ENCODE measurements around the genes CERS4, MARCHF2 and OR1M1.

DNA sequence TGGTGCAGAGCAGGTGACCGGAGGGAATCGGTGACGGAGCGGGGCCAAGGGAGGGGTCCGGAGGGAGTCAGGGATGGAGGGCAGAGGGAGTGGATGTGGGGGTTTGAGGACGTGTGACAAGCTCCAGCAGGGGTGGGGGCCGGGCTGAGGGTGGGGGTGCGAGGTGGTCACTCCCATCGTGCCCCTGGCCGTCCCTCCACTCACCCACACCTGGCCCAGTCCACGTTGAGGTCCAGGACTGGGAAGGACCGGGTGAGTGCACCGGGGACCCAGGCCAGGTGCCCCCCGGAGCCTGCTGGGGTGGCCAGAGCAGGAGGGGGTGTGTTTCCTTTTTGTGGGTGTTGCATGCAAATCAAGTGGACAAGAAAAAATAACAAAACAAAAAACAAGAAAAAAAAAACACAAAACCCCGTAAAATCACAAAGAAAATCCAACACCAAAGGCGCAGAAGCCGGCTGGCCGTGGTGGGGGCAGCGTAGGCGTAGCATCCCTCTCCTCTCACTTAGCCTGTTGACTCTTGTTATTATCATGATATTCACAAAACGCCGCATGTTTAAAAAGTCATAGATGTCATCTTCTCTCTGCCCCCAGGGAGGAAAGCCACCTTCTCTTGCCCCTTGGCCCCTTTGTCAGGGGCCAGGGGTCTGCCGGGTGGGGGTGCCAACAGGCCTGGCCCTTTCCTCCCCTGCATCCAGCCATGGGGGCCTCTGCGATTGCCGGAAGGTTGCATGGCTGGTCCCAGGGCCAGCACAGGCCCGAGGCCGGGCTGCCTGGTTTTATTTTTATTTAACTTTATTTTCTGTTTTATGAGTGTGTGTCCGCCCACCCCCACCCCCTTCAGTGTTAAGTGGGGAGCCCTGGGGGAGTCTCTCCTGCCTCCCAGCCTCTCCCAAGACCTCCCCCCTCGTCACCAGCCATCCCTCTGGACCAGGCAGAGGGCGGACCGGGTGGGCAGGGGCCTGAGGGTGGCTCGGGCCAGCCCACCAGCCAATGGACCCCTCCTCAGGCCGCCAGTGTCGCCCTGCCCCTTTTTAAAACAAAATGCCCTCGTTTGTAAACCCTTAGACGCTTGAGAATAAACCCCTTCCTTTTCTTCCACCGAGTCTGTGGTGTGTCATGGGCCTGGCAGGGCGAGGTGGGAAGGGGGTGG lies 874 bp upstream of the TGFBR3L start:
- PRO-cap, result no peak

DNA sequence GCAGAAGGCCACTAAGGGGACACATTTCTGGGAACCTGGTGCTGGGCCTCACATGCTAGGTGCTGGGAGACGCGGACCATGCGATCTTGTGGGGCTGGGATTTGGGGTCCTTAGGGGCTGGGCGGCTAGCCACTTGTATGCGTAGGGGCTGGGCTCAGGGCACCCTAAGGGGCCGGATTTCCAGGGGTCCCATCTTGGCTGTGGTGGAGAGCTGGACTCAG lies 2.4 kb downstream of the TGFBR3L start:
- PRO-cap, result no peak

- PRO-cap, result no peak
Measured at GRCh38 chr19:7934793-7935417, 8.6 kb downstream of the TIMM44 start.

GRCh38 chr19:7965456-7965887 lies 22.0 kb upstream of the TIMM44 start:
- PRO-cap, result no peak

GRCh38 chr19:8001570-8002822 lies 3.4 kb downstream of the ELAVL1 start:
- PRO-cap, result no peak

GRCh38 chr19:8033169-8033745 lies 19.3 kb upstream of the CCL25 start:
- PRO-cap, result no peak

- PRO-cap, result bidirectional peak, plus-strand start at chr19:8209376, minus-strand start at chr19:8209209; bidirectional peak, plus-strand start at chr19:8209637, minus-strand start at chr19:8209516; bidirectional peak, plus-strand start at chr19:8209821, minus-strand start at chr19:8209732; unidirectional peak, minus-strand start at chr19:8209867; unidirectional peak, minus-strand start at chr19:8210094
Measured at GRCh38 chr19:8209253-8210476, at the start of gene CERS4. CERS4 (plus strand) TSS chr19:8209370.

DNA sequence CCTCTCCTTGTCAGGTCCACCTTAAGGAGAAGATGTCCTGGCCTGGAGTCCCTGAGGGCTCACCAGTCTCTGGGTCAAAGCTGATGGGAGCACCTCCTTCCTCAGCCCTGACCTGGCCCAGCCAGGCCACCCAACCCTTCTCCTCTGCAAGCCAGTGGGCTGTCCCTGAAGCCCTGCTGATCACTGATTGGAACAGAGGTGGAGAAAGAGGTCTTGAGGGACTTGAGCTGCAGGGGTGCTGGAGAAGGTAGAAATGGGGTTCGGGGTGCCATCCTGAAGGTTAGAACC lies 2.4 kb downstream of the ANGPTL4 start:
- PRO-cap, result no peak

GRCh38 chr19:8379375-8379790 lies 10.8 kb upstream of the RAB11B start:
- PRO-cap, result no peak

DNA sequence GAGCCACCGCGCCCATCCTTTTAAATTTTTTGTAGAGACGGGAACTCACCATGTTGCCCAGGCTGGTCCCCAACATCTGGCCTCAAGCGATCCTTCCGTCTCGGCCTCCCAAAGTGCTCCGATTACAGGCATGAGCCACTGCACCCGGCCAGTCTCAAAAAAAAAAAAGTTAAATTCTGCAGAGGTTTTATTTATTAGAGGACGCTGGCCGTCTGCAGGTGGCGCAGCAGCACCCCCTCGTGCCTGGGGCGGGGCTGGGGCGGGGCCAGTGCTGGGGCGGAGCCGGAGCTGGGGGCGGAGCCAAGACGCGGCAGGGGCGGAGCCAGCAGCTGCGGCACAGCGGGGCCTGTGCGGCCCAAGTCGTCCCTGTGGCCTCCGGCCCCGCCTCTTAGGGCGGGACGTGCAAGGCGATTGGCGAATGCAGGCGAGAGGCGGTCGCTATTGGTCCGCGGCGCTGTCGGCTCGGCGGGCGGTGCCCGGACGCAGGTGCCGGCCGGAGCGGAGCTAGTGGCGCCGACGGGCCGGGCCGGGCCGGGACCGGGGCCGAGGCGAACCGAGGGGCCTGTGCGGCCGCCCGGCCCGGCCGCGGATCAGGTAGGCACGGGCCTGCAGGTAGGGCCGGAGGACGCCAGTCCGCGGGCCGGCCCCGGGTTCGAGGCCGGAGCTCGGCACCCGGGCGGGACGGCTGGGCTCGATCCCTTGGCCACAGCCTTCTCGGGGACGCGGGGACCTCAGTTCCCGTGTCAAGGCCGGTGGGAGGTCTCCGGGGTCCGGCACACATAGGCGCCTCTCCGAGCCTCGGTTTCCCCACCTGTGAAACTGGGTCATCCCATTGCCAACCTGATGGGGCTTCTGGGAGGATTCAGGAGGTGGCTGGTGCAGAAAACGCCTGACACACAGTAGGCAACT lies at the start of gene MARCHF2:
Gene MARCHF2 (plus strand): TSS at position 479 of the 909 bp plus-strand sequence.
- PRO-cap, result bidirectional peak, plus-strand start at position 507 of the sequence, minus-strand start at position 167 of the sequence

DNA sequence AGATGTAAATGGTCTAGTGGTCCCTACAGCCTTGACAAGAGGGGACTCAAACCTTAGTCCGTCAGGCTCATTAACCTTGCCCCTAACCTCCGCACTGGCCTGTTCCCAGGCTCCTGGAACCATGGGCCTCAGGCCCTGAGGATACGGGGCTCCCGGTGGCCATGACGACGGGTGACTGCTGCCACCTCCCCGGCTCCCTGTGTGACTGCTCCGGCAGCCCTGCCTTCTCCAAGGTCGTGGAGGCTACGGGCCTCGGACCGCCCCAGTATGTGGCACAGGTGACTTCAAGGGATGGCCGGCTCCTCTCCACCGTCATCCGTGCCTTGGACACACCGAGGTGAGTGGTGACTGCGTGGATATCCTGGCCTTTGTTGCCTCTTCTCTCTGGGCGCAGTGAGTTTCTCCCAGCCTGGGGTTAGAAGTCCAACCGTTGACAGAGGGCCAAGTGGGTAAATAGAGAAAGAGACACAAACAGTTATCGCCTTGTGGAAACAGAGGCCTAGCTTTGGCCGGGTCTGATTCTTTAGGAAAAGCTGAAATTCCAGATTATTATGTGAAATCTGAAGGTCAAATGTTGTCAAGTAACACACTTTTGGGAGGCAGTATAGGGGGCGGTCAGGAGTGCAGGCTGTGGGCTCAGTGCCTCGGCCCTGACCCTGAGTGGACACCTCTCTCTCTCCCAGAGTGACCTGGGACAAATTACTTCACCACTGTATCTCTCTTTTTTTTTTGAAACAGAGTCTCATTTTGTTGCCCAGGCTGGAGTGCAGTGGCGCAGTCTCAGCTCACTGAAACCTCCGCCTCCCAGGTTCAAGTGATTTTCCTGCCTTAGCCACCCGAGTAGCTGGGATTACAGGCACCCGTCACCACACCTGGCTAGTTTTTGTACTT lies 8.8 kb downstream of the MARCHF2 start:
- PRO-cap, result no peak

- PRO-cap, result no peak
Measured at GRCh38 chr19:8469405-8469676, 24.6 kb downstream of the HNRNPM start.

GRCh38 chr19:8511723-8512561 lies 2.0 kb downstream of the ZNF414 start:
- PRO-cap, result no peak

GRCh38 chr19:8567519-8568240 lies 9.6 kb downstream of the MYO1F start:
- PRO-cap, result no peak

- PRO-cap, result bidirectional peak, plus-strand start at chr19:8571154, minus-strand start at chr19:8571019
Measured at GRCh38 chr19:8570762-8571298, 6.4 kb downstream of the MYO1F start.

DNA sequence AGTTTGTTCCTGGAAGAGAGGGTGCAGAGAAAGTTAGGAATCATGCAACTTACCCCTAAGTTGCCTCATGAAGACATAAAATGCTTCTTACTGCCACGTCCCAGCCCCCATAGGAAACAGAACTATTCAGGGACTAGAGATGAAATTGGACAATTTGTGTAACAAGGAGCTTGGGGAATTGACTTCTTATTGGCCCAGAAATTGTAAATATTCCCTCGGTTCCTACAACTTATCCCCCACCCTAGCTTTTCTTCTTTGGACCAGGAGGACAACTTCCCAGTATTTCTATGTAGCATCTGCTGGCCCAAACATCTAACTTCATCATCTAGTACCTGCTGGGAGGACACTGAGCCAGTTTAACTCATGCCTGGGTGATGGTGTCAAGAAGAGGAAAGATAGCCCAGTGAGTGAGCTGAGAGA lies at the start of gene OR1M1:
Gene OR1M1 (plus strand): TSS at position 307 of the 420 bp plus-strand sequence.
- PRO-cap, result no peak

DNA sequence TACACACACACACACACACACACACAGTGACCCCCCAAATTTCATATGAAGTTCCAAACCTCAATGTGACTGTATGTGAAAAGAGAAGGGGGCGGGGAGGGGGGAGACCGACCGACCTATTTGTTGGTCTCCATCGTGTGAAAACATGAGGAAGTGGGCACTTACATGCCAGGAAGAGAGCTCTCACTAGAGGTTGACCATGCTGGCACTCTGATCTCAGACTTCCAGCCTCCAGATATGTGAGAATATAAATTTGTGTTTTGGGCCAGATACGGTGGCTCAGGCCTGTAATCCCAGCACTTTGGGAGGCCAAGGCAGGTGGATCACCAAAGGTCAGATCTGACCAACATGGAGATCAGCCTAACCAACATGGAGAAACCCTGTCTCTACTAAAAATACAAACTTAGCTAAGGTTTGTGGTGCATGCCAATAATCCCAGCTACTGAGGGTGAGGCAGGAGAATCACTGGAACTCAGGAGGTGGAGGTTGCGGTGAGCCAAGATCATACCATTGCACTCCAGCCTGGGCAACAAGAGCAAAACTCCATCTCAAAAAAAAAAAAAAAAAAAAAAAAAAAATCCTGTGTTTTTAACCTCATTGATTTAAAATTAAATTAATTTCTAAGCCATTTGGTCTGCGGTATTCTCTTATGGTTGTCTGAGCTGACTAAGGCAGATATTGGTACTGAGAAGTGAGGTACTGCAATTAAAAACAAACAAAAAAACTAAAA lies 24.3 kb downstream of the ZNF562 start:
- PRO-cap, result no peak

DNA sequence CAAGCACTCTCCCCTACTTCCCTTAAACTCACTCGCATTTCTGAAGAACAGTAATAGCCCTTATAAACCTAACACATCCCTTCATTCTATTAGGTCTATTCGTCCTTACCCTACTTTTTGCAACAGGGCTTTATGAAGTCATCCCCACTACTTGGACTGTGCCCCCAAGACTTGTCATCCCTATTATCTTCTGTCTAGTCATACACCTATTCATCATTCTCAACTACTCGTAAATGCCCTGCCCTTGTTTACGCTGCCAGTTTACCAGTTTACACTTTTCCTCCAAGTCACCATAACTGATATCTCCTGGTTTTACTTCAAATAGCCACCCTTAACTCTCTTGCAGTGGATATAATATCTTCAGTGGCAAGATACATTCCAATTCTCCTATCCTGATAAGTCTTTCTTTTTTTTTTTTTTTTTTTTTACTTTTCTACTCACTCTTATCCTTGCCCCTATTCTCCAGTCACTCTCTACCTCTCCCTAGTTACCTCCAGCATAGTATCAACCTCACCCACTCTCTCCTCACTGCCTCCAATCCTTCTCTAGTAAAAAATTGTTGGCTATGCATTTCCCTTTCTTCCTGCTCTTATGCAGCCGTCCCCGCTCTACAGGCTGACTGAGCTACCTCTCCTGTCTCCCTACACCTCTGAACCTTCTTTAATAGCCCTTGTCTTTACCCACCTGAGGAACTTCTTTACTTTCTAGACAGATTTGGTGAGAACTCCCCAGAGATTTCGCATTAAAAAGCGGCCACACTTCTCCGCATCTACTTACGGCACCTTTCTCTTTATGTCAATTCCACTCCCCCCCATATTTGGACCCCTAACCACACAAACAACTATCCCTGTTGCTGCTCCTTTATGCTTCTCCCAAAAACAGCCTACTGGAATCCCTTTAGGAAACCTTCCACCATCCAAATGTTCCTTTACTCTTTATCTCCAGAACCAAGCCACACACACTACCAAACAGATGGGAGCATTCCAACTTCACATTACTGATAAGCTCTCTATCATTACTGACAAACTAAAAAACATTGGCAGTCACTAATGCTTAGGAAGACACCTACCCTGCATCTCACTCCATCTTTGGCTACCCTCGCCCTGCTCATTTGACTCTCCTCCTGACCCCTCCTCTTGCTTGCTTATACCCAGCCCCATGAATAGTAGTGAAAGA lies 19.0 kb downstream of the ZNF846 start:
- PRO-cap, result no peak

DNA sequence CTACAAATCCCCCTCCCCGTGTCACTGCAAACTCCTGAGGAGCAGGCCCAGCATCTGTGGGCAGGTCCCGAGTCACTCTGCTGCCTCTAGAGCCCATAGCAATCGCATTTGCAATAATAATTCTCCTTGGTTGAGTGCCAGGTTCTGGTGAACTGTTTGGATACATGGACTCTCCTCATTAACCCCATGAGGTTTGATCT lies 910 bp downstream of the PIN1 start:
- PRO-cap, result no peak

DNA sequence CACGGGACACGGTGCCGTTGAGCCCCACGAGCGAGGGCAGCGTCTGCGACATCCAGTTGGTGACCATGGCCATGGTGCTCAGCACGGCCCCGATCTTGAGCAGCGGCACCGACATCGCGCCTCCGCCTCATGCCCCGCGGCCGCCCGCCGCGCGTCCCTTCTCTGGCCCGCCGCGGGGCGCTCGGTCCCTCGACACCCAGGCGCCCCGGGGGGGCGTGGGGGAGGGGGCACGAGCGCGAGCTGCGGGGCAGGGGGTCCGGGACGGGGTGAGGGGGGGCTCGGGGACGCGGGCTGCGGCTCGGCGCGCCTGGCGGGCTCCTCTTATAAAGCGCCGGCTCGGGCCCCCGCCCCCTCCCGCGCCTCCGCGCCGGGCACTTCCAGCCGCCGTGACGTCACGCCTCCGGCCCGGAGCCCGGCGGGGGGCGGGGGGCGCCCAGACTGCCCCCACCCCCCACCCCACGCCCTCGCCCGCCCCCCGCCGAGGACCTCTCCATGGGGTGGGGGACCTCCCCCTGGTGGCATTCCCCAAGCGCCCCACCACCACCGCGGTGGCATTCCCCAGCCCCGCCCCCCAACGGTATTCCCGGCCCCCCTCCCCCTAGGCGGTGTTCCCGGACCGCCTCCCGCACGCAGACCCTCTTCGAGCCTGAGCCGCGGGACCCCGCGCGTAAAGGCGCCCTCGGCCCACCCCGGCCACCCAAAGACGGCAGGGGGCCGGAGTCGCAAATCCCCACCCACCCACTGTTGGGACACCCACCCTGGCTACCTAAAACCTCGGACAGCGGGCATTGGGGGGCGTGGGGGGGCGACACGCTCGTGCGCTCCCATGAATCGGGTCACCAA lies 22.6 kb downstream of the OLFM2 start:
- PRO-cap, result no peak

Measured in sternocleidomastoid (tissue), 1 donor.